Placental epithelial cell (primary cell): ENCODE measurements around a stretch of chr16.

- CAGE, long polyA plus RNA, result no peak
Observed at GRCh38 chr16:12170255-12170852, 193.8 kb downstream of the SNX29 start.

- CAGE, long polyA plus RNA, result no peak
Observed at GRCh38 chr16:12535991-12536241, 267.8 kb downstream of the CPPED1 start.

GRCh38 chr16:12643819-12644555 is 159.7 kb downstream of the CPPED1 start:
- CAGE, long polyA plus RNA, result no peak

GRCh38 chr16:12771126-12771710 is 32.5 kb downstream of the CPPED1 start:
- CAGE, long polyA plus RNA, result no peak

DNA sequence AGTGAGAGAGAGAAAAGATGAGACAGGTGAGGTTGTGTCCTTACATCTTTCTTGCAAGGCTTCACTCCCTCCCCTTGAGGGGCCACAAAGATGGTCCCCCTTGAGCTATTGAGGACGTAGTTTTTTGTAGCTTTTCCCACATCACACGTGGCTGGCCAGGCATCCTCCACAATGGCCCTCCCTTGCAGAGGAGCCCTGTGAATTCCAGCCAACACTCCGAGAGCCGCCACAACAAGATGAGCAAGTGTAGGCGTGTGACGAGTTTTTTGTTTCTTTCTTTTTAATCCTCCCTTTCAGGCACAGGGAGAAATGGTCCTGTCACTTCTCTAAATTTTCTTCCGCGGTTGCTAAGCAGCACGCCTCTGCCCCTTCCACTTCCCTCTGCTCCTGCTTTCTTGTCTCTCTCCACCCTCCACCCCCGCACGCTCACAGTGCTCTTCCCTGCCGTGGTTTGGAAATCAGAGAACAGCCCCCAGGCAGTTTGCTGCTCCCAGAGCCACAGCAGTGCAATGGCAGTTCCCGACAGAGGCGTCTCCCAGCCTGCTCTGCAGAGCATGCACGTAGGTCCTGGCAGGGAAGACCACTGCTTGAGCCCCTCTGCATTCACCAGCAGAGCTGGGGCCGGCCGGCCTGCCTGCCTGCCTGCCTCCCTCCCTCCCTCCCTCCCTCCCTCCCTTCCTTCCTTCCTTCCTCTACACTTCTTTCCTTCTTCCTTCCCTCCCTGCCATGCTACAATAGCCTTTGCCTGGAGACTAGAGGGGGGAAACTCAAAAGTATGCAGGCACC is 67.9 kb upstream of the MRTFB start:
- CAGE, long polyA plus RNA, result no peak

- CAGE, long polyA plus RNA, result no peak
Observed at GRCh38 chr16:14028092-14028714, 42.9 kb upstream of the MRTFB start.

GRCh38 chr16:14029598-14029937 is 41.6 kb upstream of the MRTFB start:
- CAGE, long polyA plus RNA, result no peak

DNA sequence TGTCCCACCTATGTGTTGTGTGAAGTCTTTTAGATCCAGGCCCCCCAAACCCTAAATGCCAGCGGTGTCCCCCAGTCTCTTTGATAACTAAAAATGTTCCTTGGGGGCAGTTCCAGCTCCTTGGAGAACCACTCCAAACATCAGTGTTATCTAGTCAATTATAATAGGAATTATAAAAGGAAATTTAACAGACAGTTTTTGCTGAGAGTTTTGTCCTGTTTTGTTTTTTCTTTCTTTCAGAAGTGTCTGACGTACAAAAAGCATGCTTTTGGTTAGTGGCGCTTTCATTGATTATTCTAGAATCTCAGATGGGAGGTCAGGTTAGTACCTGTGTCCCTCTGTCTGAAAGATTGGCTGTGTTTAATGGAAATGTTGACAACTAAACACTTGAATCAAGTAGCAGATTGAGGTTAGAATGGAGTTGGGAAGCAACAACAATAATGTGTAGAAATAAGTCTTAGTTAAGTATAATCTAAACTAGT is 2.2 kb downstream of the MRTFB start:
- CAGE, long polyA plus RNA, result no peak

GRCh38 chr16:14106274-14106652 is 35.1 kb downstream of the MRTFB start:
- CAGE, long polyA plus RNA, result no peak

- CAGE, long polyA plus RNA, result no peak
Observed at GRCh38 chr16:14240164-14240604, 169.1 kb downstream of the MRTFB start.

DNA sequence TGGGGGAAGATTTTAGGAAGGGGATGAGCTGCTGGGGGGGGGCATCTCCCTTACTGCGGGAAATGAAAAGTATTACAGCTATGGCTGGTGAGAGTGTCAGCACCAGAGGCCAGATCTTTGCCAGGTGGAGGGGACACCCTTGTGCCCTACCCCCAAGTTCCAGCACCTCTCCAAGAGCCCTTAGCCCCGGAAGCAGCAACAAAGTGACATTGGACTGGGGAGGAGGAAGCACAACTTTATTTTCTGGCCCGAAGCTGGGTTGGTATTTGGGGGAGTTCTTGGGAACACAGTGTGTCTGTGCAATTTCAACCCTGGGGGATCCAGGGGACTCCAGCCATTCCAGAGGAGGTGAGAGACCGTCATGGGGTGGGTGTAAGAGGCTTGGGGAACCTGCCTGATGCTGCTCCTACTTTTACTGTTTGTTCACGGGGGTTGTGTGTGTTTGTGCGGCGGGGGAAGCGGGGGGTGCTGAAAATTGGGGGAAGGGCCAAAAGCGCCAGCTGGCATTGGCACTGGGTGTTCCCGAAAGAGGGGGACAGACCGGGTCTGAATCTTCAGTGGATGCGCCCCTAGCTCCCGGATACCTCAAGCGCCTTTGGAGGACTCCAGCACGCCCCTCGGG is 230.2 kb downstream of the MRTFB start:
- CAGE, long polyA plus RNA, result no peak

DNA sequence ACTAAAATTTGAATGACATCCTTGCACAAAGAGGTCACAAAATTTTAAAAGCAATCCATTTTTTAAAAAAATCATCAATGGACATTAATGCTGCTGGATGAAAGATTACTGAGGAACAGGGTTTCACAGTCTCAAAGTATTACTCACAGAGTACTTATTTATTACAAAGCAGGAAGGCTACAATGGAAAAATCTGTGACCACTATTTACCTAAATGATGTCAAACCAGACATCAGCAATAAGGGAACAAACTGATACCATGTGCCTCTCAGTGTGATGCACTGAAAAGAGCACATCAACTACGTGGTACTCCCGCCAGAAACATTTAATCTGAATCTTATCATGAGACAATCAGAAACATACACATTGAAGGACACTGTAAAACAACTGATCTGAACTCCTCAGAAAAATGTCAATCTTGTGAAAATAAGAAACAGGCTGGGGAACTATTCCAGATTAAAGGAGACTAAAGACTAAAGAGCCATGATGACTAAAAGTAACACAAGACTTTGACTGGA is 124.2 kb downstream of the PARN start:
- CAGE, long polyA plus RNA, result no peak

- CAGE, long polyA plus RNA, result no peak
Observed at GRCh38 chr16:14609819-14610297, 20.2 kb downstream of the PARN start.

- CAGE, long polyA plus RNA, result no peak
Observed at GRCh38 chr16:14657906-14658576, 25.3 kb downstream of the BFAR start.

DNA sequence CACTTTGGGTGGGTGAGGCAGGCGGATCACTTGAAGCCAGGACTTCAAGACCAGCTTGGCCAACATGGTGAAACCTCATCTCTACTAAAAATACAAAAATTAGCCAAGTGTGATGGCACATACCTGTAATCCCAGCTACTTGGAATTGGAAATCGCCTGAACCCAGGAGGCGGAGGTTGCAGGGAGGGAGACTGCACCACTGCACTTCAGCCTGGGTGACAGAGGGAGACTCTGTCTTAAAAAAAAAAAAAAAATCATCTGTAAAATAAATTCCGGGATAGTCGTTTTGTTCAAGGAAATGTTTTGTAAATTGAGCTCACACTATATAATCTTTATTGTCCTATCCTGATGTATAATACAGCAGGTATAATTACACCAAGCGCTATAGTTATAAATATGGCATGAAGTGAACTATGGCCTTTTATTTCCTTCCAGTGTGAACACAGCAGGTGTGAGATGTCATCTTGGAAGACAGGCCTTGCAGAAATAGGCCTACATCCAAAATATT is 25.5 kb downstream of the PLA2G10 start:
- CAGE, long polyA plus RNA, result no peak

DNA sequence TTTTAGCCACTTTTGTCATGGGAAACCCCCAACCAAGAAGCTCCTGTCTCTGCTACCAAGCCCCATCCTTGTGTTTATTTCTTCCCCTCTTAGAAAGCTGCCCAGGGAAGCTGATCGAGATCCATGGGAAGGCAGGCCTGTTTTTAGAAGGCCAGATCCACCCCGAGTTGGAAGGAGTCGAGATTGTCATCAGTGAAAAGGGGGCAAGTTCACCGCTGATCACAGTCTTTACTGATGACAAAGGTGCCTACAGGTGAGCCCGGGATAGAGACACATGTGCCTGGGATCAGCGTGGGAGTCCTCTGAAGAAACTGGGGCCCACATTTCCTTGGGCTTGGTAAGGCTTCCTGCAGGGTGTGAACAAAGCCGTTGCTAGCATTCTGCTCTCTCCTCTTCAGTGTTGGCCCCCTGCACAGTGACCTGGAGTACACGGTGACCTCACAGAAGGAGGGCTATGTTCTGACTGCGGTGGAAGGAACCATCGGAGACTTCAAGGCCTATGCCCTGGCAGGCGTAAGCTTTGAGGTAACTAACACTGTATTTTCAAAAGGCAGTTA is 42.8 kb downstream of the NOMO1 start:
- CAGE, long polyA plus RNA, result no peak

DNA sequence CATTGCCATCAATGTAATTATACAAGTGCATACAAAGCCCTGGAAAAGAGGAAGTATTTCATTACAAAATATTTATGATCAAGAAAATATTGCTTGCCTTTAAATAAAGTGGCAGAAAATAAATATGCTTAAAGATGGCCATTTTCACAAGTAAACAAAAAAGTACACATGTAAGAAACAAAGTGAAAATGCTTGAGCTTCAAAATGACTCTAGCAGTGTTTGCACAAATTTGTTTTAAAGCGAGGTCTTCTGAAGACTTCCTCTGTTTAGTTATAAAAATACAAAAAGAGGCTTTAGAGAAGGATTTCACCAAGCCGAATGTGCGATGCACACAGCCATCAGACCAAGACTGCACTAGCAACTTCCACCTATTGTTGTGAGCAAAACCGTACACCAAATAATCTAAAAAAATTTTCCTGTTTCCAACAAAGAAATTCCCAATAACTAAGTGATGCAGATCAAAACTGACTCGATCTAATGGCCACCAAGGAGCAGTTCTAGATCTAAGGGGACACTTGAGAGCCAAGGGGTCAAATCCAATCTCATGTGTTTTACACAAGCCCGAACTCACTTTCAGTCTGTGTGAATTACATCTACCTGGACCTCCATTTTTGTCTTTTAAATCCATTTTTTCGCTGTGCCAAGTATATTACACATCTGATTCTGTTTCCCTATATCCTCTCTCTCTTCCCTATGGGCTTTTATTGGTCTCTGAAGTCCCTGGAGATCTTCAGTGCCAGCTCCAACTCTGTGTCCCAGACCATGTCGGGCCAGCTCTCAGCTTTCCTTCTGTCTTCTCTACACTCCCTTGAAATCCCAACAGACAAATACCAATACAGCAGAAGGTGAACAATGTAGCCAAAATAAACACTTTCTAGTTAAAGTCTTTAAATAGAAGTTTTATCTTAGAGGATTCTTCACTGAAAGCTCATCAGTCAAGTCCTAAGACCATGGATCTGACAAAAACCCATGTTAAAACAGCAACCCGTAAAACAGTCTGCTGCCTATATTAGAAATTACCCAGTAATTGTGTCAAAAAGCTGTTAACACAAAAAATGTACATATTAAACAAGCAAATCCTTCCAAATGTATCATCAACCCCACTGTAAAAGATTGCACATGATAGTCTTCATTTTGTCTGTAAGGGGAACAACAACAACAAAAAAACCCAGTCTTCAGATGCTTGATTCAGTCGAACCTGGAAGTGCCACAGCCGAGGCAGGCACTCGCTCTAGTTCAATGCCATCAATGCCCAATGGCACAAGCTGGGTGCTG is 5.0 kb upstream of the NTAN1 start:
- CAGE, long polyA plus RNA, result no peak

DNA sequence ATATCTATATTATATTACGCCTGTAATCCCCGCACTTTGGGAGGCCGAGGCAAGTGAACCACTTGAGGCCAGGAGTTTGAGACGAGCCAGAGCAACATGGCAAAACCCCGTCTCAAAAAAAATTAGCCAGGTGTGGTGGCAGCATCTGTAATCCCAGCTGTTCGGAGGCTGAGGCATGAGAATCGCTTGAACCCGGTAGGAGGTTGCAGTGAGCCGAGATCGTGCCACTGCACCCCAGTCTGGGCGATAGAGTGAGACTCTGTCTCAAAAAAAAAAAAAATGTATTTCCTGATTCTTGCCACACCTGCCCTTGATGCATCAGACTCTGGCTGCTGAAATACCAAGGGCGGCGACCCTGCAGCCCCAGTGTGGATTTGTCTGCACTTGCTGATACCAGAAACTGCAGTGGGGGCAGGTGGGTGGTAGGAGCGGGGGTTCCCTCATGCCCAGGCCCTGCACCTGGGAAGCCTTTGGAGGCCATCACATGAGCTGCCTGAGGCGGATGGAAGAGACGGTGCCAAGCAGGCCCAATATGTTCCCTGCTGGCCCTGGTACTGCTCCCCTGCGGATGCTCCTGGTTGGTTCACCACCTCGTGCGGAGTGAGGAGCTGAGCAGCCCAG is 50.8 kb downstream of the MARF1 start:
- CAGE, long polyA plus RNA, result no peak

DNA sequence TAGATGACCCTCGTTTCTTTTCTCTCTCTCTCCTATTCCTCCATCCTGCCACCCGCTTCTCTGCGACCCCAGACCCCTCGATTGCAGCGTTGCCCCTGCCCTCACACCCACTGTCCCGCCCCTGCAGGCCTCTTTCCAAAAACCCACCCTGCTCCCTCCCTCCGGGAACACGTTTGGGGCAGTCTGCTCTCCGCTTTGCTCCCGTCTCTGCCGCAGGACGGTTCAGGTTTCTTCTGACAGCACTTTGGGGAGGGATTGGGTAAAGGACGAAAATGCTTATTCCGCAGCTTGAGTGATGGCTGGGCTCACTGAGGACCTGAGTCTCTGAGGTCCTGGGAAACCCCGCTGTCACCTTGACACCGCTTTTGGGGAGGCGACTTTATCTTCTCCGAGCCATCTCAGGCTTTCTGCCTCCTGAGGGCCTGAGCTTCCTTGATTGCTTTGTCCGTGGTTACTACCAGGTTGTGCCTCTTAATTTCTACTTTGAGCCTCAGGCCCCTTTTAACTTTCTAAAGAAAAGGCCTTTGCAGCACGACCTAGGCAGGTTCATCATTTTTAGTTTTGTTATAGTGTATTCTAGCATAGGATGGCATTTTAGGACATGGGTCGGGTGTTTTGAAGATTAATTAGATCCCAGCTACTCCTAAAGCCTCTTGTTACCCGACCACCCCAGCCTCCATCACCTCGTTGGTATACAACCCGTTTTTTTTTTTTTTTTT is 843 bp downstream of the NDE1 start:
- CAGE, long polyA plus RNA, result no peak

GRCh38 chr16:15811909-15812618 is 44.8 kb downstream of the MYH11 start:
- CAGE, long polyA plus RNA, result no peak